Fibroblast of the aortic adventitia (primary cell): ENCODE measurements around the gene FOXQ1.

DNA sequence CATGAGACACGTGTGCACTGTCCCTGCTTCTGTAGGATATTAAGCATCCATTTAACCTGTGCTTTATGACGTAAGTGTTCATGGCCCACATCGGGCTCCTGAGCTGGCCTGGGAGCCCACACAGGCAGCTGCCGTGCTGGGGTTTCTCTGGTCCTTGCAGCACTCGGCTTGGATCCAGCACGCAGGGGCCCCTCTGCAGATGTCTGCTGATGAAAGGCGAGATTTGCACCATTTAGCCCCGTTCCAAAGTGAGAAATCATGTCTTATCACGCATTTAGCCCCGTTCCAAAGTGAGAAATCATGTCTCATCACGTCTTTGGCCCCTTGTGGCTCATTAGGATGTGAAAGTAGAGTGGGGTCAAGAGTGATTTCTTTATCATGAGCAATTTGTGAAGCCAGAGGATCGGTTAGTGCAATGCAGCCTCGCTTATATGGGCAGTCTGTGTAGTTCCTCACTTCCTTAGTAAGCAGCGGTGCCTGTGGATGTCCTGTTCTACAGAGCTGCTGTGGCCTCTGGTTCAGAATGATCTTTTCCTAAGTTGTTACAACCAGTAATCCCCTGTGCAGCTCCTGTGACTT is 25.4 kb downstream of the DUSP22 start:
- CAGE, long polyA plus RNA, result no peak

- CAGE, long polyA plus RNA, result no peak
Measured at GRCh38 chr6:446623-447111, 55.1 kb downstream of the IRF4 start.

DNA sequence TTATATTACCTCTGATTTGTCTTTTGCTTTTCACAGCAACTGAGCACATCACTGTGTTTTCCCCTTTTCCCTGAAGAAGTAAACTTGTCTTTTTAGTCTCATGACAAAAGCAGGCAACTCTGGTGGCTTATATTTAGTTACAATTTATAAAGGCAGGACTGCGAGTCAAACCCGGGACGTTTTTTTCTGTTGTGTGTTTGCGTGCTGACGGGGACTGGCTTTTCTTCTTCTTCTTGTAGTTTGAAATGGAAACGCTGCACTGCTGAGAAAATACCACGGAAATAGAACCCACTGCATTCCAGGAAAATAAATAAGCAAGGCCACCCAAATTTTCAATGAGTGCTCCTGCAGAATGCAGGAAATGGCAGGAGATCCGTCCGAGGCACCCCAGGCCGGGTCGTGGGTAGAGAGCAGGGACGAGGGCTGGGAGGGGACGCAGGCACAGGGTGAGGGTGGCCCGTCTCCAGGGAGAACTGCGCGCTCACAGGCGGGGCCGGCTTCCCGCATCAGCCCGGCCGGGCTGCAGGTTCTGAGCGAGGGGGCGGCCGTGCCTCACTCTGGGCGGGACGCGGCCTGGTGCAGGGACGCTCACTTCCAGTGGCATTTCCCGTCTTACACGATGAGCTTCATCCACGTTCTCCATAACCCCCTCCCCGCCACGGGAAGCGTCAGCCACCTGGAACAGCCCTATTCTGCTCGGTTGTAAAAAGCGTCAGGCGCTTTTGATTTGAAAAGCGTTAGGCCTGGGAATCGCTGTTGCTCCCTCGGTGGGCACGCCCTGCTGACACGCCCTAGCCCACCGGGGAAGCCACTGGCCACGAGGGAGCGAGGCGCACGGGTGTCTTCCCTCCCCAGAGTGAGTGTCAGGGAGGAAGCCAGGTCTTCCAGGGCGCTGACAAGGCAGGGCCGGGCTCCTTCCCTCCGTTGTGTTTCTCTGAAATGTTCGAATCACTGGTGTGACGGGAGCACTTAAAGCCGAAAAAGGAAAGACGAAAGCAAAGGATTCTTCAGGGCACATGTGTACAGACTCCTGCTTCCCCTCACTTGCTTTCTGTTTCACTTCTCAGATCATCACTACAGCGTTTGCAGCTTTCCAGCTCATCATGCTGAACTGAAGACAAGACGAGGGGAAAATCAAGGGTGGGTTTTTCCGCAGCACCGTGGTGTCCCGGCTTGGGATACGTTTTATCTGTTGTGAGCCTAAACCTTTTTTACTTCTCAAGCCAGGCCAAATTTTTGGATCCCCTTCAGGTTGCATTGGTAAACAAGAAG is 18.0 kb upstream of the EXOC2 start:
- CAGE, long polyA plus RNA, result no peak

DNA sequence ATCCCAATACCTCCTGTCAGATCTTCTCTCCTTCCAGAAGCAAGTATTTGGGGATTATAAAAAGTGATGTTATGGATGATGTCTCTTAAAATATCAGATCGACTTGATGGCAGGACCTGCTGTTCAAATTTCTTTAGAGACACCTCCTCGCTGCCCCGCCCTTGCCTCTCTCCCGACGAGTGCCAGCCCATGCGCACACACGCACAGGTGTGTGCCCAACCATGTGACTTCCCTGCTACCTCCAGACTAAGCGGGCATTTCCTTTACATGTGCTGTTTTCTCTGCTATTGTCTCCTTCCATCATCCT is 224.5 kb upstream of the FOXQ1 start:
- CAGE, long polyA plus RNA, result no peak

DNA sequence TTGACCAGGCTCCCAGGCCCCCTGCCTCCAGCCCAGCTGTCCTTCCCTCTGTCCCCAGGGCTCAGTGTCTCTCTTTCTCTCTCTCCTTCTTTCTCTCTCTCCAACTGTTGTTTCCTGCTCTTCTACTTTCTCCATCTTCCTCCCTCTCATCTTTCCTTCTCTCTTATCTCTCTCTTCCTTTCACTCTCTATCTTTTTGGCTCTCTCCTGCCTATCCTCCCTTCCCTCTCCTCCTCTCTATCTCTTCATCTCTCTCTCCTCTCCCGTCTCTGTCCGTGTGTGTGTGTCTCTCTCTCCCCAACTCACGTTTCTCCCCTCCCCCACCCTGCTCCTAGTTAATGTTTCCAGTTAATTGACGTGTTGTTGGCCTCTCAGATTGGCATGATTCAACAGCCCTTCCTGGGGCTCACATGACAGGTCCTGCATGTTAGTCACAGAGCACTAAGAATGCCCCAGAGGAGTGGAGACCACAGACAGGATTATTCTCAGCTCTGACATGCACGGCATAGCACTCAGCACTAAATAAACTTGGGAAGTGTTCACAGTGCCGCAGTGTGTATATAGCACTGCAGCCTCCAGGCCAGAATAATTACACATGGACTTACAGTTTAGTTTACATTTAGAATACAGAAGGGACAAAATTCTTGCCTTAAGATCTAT is 180.3 kb upstream of the FOXQ1 start:
- CAGE, long polyA plus RNA, result no peak

DNA sequence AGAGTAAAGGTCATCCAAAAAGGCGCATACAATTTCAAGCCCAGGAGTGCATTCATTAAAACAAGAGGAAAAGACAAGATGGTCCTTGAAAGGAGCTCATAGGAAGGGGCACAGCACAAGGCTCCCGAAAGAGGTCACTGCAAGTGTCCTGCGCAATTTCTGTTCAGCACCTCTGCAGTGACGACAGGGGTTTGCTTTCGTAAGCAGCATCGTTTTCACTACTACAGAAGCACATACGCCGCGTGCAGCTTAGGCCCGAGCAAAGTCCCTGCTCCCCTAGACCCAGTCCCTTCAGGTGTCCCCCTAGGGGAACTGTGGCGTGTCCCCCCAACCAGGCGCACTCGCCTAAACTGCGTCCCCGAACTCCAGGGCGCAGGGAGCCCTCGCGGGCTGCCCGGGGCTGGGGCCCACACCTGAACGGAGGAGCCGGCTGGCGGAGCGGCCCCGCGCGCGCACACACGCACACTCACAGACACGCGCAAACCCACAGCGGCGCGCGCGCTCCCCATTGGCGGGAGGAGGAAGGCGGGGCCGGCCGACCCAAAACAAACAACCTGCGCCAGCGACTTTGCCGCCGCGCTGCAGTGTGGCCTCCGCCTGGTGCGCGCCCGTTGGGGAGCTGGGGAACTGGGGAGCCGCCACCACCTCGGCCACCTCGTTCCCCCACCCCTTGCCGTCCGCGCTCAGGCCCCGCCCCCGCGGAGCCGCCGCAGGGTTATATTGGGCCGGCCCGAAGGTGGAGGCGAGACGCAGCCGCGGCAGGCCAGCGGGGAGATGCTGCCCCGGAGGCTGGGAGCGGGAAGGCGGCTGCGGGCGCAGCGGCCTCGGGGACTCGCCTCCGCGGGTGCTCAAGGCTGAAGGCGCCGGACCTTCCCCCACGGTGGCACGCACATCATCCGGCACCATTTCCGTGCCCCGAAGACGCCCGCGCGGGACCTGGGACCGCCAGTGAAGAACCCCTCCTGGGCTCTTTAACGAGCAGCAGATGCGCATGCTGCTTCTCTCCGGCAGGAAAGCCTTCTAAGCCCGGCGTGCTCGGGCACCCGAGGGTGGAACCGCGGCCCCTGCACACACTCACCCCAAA is at the start of gene FOXQ1:
FOXQ1 (plus strand) TSS at position 745 of the 1,084 bp plus-strand sequence.
- CAGE, long polyA plus RNA, result no peak

DNA sequence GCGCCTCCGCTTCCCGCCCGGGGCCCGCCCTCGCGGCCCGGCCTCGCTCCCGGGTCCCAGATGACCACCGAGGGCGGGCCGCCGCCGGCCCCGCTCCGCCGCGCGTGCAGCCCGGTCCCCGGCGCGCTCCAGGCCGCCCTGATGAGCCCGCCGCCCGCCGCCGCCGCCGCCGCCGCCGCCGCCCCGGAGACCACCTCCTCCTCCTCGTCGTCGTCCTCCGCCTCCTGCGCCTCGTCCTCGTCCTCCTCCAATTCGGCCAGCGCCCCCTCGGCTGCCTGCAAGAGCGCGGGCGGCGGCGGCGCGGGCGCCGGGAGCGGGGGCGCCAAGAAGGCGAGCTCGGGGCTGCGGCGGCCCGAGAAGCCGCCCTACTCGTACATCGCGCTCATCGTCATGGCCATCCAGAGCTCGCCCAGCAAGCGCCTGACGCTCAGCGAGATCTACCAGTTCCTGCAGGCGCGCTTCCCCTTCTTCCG is 548 bp downstream of the FOXF2 start:
- CAGE, long polyA plus RNA, result no peak

- CAGE, long polyA plus RNA, result no peak
Measured at GRCh38 chr6:1394293-1395348, 5.2 kb downstream of the FOXF2 start.

GRCh38 chr6:1554552-1554838 is 55.2 kb upstream of the FOXC1 start:
- CAGE, long polyA plus RNA, result no peak

GRCh38 chr6:1606402-1607297 is 3.1 kb upstream of the FOXC1 start:
- CAGE, long polyA plus RNA, result no peak

DNA sequence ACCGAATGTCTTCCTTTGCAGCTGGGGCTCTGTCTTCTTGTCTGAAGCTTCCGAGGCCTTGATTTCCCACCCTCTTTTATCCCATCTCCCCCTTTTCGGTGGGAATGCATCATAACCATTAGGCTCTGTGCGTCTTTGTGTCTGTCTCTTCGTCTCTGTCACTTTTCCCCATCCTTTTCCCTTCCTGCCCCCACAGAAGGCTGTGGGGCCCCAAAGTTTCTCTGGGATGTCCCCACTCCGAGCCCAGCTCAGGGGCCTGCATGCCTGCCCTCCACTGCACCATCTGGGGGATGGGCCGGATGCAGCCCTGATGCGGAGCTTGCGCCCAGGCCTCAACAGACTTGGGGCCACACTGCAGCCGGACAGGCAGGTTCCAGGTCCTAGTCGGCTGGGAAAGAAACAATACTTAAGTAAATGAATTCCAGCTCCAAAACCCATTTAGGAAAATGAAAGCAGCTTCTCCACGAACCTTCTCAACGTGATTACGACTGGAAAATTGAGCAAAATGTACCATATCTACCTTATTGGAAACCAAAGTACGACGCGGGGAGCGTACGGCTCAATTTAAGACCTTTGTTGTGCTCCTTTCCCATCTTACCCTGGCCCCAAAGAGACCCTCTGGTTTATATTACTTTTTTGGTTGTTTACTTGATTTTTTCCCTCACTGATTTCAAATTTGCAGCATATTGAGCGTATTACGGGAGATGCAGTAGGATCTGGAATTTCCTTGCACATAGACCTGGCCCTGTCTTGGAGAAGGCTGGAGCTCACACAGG is 7.8 kb downstream of the FOXC1 start:
- CAGE, long polyA plus RNA, result no peak

DNA sequence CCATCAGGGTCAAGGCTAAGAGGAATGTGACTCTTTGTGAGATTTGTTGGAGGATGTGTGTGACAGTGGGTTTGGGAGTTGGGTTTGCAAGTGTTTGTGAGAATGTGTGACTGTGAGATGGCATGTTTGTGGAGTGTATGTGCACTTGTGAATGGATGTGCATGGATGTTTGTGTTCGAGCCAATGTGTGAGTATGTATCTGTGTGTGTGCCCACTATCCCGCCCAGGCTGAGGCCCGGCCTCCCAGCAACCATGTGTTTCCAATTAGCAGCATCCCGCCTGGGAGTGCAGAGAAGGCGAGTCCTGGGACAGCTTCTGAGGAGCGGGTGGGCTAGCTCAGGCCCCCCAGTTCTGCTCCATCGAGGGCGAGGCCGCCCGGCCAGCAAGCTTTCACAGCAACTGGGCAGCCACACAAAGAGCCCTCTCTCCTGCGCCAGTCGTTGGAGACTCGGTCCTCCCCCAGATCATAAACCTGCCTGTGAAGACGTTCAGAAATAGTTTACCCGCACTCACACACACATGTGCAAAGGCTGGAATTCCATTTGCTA is 12.7 kb downstream of the FOXC1 start:
- CAGE, long polyA plus RNA, result no peak

GRCh38 chr6:1623326-1623924 is 13.7 kb downstream of the FOXC1 start:
- CAGE, long polyA plus RNA, result no peak

DNA sequence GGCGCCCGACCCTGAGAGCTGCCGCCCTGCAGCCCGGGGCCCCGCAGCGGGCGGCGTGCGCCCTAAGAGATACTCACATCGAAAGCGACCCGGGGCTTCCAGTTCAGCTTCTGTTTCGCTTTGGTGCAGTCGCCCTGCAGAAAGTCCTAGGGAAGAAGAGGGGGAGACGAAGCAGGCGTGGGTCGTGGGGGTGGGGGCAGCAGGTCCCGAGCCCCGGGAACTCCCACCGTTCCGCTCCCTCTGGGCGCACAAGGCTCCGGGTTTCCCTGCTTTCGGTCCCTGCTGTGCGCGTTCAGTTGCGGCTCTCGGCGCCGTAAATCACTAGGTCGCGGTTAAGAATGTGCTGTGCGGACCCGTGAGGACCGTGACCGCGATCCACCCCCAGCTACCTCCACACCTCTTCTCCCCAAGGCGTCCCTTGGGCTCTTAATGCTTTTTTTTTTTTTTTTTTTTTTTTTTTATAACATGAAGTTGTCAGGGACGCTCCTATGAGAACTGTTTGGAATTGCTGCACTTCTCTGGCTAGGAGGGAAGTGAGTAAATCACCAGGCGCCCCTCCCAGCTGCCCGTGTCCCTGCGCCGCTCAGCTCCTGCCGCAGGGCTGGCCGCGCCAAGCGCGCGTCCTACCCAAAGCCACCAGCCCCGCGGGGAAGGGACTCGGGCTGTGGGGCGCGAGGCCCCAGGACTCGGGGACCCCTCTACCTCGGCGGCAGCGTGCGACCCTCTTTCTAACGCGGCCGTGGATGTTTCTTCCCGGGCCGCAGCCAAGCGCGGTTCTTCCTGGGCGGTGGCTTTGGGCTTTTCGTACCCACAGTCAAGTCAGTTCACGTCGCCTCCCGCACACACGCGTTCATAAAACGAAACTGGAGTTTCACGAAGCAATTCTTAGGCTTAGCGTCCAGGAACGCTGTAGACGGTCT is 14.9 kb downstream of the FOXC1 start:
- CAGE, long polyA plus RNA, result no peak

DNA sequence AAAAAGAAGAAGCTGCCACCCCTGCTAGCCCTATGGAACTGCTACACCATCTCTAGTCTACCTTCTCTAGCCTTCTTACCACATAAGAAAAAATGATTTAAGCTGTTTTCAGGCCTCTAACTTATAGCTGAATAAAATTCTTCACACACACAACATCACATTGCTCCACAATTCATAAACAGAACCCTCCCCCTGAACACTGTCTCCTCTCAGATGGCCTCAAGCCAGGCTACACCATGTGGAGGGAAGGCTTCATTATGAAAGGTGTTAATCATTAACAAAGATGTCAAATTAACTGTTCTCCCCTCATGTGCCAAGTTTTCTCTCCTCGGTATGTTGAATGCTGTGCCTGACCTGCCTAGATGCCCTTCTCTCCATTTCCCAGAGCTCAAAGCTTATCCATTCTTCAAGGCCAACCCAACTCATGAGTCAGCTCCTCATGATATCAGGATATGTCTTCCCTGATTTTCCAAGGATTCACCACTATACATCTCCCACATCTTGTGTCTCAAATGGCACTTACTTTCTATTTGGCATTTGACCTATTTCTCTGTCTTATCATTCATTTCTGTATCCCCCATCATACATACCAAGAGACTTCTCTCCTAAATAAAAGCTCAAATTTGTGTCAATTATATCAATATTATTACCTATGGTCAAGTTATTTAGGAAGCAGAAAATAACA is 210.3 kb downstream of the GMDS start:
- CAGE, long polyA plus RNA, result no peak

- CAGE, long polyA plus RNA, result no peak
Measured at GRCh38 chr6:2108929-2109395, 136.4 kb downstream of the GMDS start.

- CAGE, long polyA plus RNA, result no peak
Measured at GRCh38 chr6:2259090-2259433, 13.7 kb upstream of the GMDS start.

DNA sequence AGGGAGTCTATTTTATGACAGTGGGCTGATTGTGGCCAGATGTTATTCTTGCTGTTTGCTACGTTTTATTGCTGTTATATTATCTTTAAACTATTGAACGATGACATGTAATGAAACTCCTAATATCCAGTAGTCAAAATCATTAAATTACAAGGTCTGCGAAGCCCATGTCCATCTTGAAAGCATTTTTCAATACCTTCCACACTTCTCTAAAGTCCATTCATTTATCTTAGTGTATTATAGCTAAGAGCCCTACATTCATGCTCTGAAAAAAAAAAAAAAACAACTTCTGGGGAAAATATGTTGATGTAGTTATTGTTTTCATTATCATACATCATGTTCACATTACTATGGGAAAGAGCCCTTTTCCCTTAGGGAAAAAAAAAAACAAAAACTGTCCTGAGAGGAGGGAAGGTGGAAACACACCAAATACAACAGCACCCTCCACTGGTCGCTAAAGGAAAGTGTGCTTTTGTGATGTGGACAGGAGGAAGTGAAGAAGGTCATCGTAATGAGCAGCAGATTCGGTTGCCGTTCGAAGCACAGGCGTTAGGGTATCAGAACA is 203.2 kb upstream of the GMDS start:
- CAGE, long polyA plus RNA, result no peak

DNA sequence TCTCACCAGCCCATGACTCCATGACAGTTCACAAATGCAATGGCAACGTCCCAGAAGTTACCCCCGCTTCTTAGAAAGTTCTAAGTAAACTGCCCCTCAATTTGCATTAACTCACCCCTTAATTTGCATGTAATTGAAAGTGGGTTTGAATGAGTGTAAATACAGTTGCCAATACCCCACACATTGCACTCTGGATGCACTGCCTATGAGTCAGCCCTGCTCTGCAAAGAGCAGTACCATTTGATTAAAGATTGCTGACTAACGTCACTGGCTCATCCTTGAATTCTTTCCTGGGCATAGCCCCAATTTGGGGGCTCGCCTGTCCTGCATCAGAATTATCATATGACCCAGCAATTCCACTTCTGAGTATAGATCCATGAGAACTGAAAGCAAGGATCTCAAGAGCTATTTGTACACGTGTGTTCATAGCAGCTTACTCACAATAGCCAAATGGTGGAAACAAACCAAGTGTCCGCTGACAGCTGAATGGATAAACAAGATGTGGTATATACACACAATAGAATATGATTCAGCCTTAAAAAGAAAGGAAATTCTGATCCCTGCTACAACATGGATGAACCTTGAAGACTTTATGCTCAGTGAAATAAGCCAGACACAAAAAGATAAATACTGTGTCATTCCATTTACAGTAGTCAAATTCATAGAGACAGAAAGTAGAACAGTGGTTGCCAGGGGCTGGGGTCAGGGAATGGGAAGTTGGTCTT is 36.3 kb downstream of the MYLK4 start:
- CAGE, long polyA plus RNA, result no peak

DNA sequence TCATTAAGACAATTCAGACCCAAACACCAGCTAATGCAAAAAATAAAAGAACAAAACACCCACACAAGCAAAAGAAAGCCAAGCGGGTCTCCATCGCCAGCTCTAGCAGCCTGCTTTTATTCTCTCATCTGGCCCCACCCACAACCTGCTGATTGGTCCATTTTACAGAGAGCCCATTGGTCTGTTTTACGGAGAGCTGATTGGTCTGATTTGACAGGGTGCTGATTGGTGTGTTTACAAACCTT is 2.3 kb upstream of the WRNIP1 start:
- CAGE, long polyA plus RNA, result no peak